NB4 (cell line): ENCODE measurements around the genes LDHD and KARS1.

DNA sequence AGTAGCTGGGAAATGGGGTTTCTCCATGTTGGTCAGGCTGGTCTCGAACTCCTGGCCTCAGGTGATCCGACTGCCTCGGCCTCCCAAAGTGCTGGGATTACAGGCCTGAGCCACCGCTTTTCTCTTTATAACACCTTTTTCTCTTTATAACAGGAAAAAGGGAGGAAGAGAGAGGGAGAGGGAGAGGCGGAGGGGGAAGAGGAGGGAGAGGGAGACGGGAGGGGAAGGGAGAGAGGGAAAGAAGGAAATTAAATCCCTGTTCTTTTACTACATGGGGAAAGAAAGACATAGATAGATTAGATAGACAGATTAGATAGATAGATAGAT is 841 bp downstream of the RFWD3 start:
- RRBS = no CpG with 5 or more reads among the region's 6 CpGs

DNA sequence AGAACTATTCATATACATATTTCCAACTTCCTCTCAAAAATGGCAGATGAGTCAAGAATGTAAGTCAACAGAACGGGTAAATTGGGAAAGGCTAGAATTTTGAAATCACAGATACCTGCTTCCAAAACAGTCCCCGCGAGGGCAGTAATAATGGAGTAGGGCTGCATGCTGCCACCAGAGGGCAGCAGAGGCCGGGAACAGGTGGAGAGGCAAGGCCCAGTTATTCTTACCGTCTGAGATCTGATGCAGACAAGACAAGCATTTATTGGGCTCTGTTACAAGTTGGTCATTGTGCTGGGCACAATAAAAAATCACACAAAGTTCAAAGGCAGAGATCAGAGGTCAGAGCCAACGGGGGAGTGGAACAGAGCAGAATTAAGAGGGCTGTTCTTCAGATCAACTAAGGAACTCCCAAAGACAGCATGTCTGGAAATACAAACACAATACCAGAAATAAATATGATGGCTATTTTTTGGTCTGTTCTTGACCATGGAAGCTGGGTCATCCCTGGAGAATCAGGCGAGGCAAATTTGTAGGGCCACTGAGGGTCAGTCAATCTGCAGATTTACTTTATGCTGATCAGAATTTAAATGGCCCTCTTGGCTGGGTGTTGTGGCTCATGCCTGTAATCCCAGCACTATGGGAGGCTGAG is 8.9 kb upstream of the MLKL start:
- RRBS = no CpG with 5 or more reads among the region's 7 CpGs

GRCh38 chr16:74726107-74726434 is 25.4 kb upstream of the MLKL start:
- RRBS = no CpG with 5 or more reads among the region's 5 CpGs

GRCh38 chr16:74738809-74739283 is 35.8 kb downstream of the FA2H start:
- RRBS = no CpG with 5 or more reads among the region's 12 CpGs

DNA sequence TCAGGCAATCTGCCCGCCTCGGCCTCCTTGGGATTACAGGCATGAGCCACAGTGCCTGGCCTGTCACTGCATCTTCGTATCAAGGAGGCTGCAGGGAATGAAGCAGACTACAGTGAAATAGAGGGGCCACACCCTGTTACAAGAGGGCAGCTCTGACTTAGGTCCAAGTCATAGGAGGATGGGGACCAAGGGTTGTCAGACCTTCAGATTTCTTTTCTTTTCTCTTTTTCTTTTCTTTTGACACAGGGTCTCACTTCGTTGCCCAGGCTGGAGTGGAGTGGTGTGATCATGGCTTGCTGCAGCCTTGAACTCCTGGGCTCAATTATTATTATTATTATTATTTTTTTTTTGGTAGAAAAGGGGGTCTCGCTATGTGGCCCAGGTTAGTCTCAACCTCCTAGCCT is 28.6 kb downstream of the FA2H start:
- RRBS = no CpG with 5 or more reads among the region's 5 CpGs

DNA sequence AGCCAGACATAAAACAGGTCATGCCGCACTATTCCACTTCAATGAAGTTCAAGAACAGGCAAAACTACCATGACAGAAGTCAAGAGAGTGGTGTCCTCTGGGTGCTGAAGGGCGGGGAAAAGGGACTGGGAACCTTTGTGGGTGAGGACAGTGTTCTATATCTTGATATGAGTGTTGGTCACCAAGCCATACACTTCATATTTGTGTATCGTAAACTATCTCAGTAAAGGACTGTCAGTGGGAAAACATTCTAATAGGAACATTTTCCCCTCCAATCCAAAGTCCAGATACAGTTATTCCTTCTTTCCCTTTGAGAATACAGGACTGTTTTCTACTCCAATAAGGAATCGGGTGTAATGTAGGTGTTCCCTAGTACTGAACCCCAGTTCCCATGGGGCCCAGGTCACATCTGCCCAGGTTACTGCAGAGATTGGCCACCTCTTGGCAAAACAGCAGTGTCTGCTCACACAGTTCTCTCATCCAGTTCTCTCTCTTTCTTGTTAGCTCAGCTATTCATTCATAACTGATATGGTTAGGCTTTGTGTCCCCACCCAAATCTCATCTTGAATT is 78.1 kb downstream of the WDR59 start:
- RRBS = no CpG with 5 or more reads among the region's 4 CpGs

- RRBS = no CpG with 5 or more reads among the region's 4 CpGs
Observed at GRCh38 chr16:74915784-74916431, 69.0 kb downstream of the WDR59 start.

DNA sequence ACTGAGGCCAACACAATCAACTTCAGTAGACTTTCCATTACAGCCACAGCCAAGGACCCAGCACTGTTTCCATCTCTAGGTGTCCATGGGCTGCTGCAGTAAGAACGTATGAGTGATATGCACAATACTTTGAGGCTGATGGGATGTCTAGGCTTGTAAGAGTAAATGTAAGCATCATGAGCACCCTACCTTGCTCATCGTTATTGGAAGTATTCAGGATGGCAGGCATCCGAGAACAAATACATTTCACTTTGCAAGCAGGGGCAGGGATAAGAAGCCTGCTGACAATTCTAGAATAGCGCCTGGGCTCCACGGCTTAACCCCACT is 42.9 kb downstream of the WDR59 start:
- RRBS = no CpG with 5 or more reads among the region's 5 CpGs

GRCh38 chr16:75011454-75012384 is 12.9 kb downstream of the ZNRF1 start:
- RRBS = no CpG with 5 or more reads among the region's 4 CpGs

GRCh38 chr16:75108620-75109826 is 7.6 kb downstream of the LDHD start:
- RRBS = no CpG with 5 or more reads among the region's 29 CpGs

DNA sequence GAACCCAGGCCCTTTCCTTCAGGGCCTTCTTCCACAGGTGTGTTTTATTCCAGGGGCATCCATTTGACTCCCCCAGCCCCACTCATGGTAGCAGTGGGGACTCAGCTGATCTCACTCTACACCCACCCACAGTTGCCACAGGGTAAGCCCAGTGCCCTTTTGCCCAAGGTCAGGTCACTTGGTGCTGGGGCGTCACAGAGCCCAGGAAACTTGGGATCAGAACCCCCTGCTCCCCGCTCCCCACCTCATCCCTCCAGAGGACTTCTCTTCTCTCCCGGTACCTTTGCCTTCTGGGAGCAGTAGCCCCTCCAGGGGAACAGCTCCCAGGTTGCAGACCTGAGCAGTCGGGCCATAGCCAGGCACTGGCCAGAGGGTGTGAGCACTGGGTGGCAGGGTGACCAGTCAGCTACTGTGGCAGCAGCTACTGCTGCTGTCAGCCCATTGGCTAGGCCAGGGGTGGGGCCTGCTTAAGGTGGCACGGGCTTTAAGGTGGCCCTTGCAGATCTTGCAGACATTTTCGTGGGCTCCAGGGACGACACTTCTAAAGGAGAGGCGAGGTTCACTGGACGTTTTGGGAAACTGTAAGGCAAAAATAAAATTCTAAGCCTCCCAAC is at the start of gene LDHD:
TSS of gene LDHD (minus strand) at position 413 of the 614 bp plus-strand sequence.
- RRBS = no CpG with 5 or more reads among the region's 9 CpGs

GRCh38 chr16:75247988-75248563 is 3.3 kb downstream of the BCAR1 start:
- RRBS = no CpG with 5 or more reads among the region's 15 CpGs

- RRBS = no CpG with 5 or more reads among the region's 12 CpGs
Observed at GRCh38 chr16:75267607-75268456, 16.4 kb upstream of the BCAR1 start.

- RRBS = no CpG with 5 or more reads among the region's 5 CpGs
Observed at GRCh38 chr16:75326480-75326815, 75.0 kb upstream of the BCAR1 start.

- RRBS = no CpG with 5 or more reads among the region's 5 CpGs
Observed at GRCh38 chr16:75483107-75483757, 12.0 kb downstream of the CHST6 start.

- RRBS = under 1% methylated on average over 8 of the region's 62 CpGs
Observed at GRCh38 chr16:75516913-75517684, 18.8 kb downstream of the CHST5 start.

- RRBS = no CpG with 5 or more reads among the region's 5 CpGs
Observed at GRCh38 chr16:75541253-75541839, 5.4 kb upstream of the CHST5 start.

GRCh38 chr16:75647177-75647916 is at the start of gene KARS1:
Gene KARS1, minus strand, starts transcription at chr16:75647665.
- RRBS = 1% methylated on average over 12 of the region's 52 CpGs

DNA sequence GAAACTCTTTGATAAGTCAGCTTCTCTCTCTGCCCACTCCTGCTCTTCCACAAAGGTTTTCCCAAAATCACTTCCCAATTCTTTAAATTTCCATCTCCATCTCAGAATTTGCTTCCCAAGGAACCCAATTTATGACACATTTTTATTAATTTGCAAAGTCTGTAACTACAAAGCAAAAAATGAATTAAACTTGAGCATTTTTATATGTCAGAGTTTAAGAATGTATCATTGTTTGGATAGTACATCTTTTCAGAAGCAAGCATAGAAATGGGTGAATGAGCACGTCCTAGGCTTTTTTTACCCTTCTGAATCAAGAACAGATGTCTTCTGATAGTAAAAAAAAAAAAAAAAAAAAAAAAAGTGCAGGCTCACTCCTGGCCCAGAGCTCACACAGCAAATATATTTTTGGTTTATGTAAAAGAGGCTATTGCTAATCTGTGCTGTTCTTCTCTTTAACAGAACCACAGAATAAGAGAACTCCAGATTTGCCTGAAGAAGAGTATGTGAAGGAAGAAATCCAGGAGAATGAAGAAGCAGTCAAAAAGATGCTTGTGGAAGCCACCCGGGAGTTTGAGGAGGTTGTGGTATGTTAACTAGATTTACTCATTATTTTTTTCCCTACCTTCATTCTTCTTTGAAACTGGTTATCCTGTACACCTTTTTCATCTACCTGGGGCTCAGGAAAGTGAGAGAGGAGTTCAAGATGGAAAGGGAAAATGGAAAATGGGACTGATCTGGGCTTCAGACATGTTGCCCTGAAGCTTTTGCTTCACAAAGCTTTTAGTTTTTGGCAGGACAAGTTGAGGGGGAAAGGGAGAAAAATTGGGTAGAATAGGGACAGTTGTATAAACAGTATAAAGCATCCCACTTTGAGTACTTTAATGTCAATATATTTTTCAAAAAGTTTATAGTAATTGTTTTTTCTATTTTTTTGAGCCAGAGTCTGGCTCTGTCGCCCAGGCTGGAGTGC is 6.5 kb downstream of the TERF2IP start:
- RRBS = no CpG with 5 or more reads among the region's 3 CpGs